Mesangial cell (primary cell): Measurements from ENCODE around the genes KIF1A, SNED1, PPP1R7 and D2HGDH.

GRCh38 chr2:240792177-240792701, 27.8 kb downstream of the KIF1A start:
- RAMPAGE, long total RNA: no peak

GRCh38 chr2:240820049-240820932, at the start of gene KIF1A:
Gene KIF1A, minus strand, starts transcription at chr2:240820219.
- RAMPAGE, long total RNA: no peak

GRCh38 chr2:240864319-240865069, 4.1 kb upstream of the AGXT start:
- RAMPAGE, long total RNA: no peak

- RAMPAGE, long total RNA: no peak
Measured at GRCh38 chr2:240998046-240998904, at the start of gene SNED1. Gene SNED1, plus strand, starts transcription at chr2:240998618.

- RAMPAGE, long total RNA: no peak
Measured at GRCh38 chr2:241033536-241034000, 35.1 kb downstream of the SNED1 start.

- RAMPAGE, long total RNA: no peak
Measured at GRCh38 chr2:241038620-241038824, 40.1 kb downstream of the SNED1 start.

DNA sequence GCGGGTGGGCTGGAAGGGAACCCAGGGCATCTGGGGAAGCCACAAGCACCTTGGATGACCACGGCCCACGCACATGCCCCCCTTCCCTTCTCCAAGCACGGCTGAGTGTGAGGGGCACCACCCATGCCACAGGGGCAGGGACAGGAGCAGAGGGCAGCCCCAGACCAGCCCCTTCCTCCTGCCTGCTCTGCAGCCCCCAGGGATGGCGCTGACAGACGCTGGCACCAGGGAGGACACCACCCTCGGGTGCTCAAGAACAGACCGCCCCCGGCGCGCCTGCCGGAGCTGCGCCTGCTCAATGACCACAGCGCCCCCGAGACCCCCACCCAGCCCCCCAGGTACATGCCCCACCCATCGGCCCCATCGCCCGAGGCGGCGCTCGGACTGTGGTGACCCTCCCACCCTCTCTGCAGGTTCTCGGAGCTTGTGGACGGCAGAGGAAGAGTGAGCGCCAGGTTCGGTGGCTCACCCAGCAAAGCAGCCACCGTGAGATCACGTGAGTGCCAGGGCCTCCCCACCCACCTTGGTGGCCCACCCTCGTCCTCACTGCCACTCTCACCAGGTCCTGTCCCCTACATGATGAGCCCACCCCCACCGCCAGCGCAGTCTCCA, 30.6 kb downstream of the MTERF4 start:
- RAMPAGE, long total RNA: no peak

DNA sequence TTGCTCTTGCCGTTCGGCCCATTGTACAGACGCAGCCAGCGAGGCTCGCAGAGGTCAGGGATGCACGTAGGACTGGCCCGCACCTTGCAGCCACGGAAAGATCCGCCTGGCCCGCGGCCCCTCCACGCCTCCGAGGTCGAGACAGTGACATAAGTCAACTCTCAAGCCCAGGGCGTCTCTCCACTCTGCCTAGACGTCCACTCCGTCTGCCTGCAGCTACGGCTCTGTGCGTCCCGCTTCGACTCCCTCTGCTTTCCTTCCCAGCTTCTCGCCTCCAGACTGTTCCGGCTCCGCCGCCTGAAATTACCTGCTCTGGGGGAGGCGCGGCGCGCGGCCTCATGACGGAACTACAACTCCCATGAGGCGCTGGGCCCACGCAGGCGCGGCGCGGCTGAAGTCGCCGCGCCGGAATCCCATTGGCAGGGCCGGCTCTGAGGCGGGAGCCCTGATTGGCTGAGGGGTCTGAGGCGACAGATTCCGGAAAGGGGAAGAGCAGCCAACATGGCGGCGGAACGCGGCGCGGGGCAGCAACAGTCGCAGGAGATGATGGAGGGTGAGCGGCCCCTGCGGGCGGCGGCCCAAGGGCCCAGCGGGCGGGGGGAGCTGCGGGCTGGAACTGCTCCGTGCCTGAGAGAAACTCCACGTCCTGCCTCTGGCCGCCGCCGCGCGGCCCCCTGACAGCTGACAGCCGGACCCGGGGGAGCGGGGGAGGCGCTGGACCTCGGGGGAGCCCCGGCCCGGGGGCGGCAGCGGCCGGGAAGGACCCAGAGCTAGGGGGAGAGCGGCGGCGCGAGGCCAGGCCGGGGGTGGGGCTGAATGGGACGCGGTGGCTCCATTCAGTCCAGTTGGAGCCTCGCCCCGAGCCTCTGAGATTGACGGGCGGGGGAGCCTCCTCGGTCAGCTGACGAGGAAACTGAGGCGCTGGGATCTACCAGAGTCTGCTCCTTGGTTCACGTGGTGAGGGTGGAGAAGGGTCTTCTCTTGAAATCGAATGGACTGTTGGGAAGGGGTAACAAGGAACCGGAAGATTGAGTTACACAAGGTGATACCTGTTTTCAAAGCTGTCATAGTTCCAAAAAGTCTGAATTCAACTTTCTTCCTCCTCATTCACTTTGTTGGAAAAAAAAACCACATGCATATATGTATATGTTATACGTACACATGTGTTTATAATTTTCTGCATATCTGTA, at the start of gene PPP1R7:
PPP1R7 (plus strand) TSS at position 473 of the 1,190 bp plus-strand sequence.
- RAMPAGE, long total RNA: start-site peak on the plus strand centred at position 488 of the sequence, 23 bp wide, 574 reads

DNA sequence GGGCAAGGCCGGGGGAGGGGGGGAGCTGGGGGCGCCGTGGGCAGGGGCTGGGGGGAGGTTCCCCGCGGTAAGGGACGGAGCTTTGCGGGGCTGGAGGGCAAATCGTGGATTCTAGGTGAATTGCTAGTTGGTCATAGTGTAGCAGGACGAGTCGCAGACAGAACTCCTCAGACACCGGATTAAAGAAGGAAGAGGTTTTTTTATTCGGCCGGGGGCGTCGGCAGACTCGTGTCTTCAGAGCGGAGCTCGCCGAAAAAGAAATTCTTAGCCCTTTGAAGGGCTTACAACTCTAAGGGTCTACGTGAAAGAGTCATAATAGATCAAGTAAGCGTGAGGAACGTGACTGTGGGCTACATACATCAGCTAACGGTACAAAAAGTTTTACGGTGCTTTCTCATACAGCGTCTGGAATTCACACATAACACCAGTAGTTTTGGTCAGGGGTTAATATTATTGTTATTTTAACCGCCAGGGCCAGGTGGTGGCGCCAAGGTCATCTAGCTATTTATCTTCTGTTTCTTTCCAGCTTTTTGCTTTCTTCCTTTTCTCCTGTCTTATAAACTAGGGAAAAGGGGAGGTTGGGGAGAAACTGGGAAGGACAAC, 30.1 kb downstream of the ANO7 start:
- RAMPAGE, long total RNA: no peak

GRCh38 chr2:241228603-241229598, 40.4 kb downstream of the ANO7 start:
- RAMPAGE, long total RNA: no peak

DNA sequence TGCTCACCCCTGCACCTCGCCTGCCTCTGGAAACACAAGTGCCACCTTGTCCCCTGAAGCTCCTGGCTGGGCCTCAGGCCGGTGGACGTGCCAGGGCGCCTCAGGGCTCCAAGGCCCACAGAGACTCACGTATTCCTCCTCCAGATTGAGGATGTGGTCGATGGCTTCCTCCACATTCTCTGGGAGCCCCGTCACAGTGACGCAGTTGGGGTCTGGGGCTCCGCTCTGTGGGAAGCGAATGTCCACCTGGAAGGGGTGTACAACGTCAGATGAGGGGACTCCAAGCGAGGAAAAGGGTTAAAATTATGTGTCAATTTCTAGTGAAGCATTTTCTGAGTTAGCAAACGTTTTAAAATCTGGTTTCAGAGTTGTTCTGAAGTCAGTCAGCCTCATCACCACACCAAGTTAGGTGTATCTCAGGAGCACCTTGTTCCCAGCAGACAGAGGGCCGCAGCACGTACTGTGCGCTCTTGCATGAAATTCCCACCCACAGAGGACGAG, 41.6 kb downstream of the ANO7 start:
- RAMPAGE, long total RNA: no peak

DNA sequence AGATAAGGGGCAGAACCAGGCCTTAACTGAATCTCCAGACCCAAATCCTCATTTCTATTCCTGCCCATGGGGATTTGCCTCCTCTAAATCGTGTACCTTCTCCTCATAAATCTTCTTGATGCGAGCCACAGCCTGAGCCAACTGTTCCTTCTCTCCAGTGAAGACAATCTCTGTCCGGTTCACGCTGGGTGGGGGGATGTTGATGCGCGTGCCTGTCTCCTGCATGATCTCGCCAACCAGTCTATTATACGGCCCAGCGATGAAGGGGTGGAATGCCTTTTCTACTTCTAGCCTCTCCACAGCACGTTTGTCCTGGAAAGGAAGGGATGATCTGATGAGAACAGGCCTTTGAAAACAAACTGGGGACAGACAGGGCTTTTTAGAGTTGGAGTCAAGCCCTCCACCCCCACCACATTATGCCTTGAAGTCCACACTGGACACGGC, 59.4 kb downstream of the HDLBP start:
- RAMPAGE, long total RNA: no peak

GRCh38 chr2:241411939-241412580, 56.0 kb downstream of the FARP2 start:
- RAMPAGE, long total RNA: no peak

GRCh38 chr2:241453950-241454597, 54.3 kb downstream of the STK25 start:
- RAMPAGE, long total RNA: no peak

GRCh38 chr2:241496133-241496640, 12.2 kb downstream of the STK25 start:
- RAMPAGE, long total RNA: no peak

- RAMPAGE, long total RNA: no peak
Measured at GRCh38 chr2:241584438-241585044, 26.0 kb downstream of the BOK start.

- RAMPAGE, long total RNA: no peak
Measured at GRCh38 chr2:241670576-241670738, 16.2 kb downstream of the DTYMK start.

DNA sequence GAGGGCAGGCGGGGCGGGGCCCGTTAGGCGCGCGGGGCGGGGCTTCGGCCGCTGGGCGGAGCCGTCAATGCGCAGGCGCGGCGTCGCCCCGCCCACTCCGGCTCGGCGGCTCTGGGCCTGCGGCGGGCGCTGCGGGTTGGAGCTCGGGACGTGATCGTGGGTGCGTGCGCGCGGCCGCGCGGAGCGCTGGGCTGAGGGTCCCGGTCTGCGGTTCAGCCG, at the start of gene D2HGDH:
D2HGDH (plus strand) TSS at position 95 of the 219 bp plus-strand sequence.
- RAMPAGE, long total RNA: no peak

DNA sequence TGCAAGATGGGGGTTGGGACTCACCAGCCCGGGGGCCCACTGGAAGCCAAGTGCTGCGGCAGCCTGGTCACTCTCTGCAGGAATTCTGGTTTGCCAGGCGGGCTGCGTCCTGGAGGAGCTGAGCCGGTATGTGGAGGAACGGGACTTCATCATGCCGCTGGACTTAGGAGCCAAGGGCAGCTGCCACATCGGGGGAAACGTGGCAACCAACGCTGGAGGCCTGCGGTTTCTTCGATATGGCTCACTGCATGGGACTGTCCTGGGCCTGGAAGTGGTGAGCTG, 9.1 kb downstream of the D2HGDH start:
- RAMPAGE, long total RNA: no peak

DNA sequence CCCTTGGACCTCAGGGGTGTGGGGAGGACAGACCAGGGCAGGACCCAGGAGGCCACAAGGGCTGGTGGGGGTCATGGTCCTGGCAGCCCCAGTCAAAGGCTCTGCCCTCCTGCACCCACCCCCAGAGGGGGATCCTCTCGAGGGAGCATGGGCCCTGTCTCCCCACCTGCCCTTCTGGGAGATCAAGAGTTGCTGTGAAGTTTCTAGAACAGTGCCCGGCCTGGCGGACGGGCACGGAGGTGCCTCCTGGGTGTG, 3.0 kb upstream of the GAL3ST2 start:
- RAMPAGE, long total RNA: no peak